LHCN-M2 (cell line): Measurements from ENCODE around the genes CHID1 and MUC5B.

DNA sequence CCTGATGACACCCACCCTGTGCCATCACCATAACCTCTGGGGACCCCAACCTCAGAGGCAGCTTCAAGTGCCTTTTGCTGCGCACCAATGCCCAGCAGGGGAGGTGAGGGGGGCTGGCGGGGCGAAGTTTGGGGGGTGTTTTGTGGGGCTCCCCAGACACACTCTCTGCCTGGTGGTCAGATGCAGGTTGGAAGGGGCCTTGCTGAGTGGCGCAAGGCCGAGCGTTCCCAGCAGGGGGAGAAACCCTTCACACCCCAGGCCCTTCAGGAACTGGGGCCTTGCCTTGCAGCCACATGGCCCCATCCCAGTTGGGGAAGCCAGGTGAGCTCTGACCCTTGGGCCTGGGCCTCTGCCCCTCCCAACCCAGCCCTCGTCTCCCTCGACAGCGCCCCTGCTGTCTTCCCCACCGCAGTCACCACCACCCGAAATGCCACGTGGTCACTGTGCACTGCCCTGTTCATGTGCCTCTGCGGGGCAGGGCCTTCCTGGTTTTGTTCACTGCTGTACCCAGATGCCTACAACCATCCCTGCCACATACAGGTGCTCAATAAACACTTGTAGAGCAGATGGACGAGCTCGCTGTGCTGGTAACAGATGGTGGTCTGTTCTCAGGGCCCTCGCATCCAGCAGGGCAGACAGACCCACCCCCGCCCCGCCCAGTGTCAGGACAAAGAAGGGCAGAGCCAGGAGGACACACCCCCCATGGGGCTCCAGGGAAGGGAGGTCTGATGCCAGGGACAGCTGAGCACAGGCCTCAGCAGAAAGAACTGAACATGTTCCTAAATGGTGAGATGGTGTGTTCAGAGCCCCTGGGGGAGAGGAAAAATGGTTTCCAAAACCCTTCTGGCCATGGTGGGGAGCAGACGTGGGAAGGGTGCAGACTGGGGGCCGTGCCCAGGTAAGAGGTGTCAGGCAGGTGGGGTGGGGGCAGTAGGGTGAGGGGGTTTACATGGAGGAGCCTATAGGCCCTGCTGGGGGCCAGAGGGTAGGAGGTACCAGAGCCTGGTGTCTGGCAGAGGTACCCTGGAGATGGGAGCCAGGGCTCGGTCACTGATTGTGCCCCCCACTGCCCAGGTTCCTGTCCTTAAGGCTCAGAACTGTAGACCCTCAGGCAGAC, 3.7 kb downstream of the POLR2L start:
- RAMPAGE, long total RNA = no peak

DNA sequence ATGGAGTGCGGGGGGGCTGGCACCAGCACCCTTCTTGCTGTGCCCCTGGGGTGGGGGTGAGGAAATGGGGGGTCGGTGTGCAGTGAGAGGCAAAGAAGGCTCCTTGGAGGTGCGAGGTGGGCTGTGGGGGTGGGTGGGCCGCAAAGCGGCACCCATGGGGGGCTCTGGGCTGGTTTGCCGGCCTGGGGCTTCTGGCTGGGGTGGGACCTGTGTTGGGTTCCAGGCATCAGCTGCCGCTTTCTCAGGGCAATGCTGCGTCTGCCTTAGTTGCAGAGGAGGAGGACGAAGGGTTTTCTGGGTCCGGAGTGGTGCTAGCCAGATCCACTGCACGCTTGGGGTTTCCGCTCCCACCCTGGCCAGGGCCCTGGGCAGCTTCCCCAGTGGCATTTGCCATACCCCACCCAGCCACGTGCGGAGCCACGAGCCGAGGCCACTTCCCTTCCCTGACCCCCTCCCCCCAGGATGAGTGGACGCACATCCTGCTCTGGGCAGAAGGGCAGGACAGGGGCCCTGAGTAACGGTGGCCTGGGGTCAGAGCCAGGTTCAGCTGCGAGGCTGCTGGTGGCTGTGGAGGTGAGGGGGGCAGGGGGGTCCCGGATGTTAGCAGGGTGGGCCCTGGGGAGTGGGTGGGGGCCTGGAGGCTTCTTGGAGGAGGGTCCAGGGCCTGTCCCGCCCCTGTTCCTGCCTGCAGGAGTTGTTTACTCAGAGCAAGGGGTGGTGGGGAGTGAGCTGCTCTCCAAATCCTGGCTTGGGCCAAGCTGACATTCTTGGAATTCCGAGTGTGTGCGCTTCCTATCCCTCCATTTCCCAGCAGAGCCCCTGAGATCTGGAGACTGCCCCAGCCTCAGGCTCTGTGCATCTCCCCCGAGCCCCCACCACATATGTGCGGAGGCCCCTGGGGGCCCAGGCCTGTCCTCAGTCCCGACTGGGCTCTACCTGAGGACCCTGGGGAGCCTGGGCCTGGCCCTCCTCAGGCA, 1.2 kb downstream of the TSPAN4 start:
- RAMPAGE, long total RNA = no peak

- RAMPAGE, long total RNA = no peak
Observed at GRCh38 chr11:910695-910947, at the start of gene CHID1. Gene CHID1, minus strand, starts transcription at chr11:910810.

DNA sequence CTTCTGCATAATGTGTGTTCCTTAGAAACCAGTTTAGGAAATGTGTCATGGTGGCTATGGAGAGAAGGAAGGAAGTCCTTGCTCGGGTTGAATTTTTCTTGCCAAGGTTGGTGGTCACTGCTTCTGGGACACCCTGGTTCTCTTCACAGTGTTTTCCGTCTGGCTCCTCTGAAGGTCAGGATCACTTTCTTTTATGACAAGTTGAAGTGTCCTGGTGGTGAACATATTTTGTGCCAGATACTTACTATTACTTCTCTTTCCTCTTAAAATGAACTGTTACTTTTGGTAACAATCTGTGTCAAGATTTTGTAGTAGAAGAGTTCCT, 6.9 kb downstream of the AP2A2 start:
- RAMPAGE, long total RNA = no peak

DNA sequence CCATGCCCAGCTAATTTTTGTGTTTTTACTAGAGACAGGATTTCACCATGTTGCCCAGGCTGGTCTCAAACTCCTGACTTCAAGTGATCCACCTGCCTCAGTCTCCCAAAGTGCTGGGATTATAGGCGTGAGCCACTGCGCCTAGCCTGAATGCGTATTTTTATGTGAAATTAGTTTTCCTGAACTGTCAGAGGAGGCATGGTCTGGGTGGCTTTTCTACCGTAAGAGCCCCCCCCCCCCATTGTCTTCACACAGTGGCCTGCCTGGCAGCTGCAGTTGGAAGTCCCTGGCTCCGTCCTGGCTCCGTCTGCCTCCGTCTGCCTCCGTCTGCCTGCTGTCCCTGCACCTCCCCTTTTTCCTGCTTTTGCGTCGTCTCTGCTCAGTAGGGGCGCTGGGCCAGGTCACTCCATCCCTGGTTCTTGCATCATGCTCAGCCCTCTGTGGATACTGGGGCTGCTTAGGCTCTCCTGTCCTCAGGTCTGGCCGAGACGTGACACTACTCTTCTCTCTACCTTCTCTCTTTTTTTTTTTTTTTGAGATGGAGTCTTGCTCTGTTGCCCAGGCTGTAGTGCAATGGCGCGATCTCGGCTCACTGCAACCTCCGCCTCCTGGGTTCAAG, 27.8 kb downstream of the AP2A2 start:
- RAMPAGE, long total RNA = no peak

DNA sequence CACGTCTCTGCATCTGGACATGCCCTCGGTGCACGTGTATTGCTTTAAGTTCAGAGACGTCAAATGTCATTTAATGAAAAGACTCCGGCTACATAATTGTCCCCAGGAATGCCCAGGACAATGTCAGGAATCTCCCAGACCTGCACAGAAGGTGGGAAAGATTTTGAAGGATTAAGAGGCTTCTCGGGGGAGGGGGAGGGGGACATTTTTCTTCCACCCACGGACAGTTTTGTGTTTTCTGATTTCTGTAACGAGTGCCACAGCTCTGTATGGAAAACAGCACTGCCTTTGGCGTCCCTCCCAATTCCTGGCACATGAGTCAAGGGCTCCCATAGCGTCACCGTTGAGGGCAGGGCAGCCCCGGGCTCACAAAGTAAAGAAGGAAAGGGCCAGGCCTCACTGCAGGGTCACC, 24.2 kb upstream of the MUC6 start:
- RAMPAGE, long total RNA = no peak

GRCh38 chr11:1074403-1074721, 37.8 kb upstream of the MUC6 start:
- RAMPAGE, long total RNA = no peak

GRCh38 chr11:1085469-1085950, 49.0 kb upstream of the MUC6 start:
- RAMPAGE, long total RNA = no peak

GRCh38 chr11:1099328-1100092, 58.2 kb upstream of the MUC5AC start:
- RAMPAGE, long total RNA = no peak

DNA sequence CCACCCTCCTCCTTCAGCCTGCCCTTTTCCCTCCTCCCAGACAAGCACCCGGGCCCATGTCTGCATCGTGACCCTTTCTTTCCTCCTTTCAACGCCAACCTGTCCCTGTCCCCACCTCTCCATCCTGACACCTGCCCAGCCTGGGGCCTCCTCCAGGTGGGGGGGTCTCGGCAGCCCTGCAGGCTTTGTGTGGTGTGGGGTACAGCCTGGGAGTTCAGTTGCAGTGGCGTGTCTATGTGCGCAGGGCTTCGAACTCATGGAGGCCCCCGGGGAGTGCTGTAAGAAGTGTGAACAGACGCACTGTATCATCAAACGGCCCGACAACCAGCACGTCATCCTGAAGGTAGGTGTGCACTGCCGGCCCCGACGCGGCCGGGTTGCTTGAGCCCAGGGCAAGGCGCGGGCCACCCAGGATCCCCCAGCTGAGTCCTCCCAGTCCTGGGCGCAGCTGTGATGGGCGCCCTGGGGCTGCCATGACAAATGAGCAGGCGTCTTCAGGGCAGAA, 49.4 kb upstream of the MUC5AC start:
- RAMPAGE, long total RNA = no peak

DNA sequence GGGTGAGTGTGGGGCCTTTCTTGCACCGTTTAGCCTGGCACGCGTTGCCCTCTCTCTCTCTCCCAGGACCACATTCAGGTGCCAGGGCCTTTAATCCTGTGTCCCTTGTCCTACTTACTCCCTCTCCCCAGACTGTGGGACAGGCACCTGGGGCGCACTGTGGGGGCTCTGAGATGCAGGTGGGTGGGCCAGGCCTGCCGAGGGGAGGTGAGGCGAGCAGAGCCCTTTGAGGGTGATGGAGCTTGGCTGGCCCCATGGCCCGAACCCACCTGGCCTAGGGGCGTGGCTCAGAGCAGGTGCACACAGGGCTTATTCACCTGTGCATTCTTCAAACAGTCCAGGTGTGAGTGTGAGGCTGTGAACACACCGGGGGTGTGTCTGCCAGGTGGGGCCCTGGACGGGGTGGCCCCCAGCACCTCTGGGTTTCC, 9.1 kb upstream of the MUC5AC start:
- RAMPAGE, long total RNA = no peak

DNA sequence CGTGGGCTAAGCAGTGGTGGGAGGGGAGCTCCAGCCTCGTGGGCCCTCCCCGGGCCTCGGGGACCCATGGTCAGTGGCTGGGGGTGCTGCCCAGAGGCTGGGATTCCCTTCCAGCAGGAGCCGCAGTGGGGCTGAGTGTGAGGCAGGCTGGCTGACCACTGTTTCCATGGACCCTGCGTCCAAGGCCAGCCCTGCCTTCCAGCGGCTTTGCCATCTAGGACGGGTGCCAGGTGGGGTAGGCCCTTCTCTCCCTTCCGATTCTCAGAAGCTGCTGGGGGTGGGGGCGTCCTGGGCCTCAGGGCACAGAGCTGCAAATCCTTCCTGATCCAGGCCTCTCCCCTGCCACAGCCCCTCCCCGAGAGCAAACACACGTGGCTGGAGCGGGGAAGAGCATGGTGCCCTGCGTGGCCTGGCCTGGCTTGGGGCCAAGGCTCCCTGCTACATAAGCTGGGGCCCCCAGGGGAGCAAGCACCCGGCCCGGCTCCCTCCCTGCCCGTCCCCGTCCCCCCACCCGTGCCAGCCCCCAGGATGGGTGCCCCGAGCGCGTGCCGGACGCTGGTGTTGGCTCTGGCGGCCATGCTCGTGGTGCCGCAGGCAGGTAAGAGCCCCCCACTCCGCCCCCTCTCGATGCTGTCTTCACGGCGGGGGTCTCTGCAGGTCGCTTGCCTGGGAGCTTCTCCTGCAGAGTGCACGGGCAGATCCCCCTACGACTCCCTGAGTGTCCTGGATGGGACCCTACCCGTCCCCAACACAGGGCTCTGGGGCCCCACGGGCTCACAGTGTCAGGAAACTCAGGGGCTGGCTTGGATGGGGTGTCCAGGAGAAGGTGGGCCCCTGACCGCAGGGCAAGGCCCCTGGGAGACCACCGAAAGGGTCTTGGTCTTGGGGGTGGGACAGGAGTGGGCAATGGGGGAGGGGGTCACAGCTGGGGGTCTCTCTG, at the start of gene MUC5B:
TSS of gene MUC5B (plus strand) at position 471 of the 940 bp plus-strand sequence.
- RAMPAGE, long total RNA = no peak

DNA sequence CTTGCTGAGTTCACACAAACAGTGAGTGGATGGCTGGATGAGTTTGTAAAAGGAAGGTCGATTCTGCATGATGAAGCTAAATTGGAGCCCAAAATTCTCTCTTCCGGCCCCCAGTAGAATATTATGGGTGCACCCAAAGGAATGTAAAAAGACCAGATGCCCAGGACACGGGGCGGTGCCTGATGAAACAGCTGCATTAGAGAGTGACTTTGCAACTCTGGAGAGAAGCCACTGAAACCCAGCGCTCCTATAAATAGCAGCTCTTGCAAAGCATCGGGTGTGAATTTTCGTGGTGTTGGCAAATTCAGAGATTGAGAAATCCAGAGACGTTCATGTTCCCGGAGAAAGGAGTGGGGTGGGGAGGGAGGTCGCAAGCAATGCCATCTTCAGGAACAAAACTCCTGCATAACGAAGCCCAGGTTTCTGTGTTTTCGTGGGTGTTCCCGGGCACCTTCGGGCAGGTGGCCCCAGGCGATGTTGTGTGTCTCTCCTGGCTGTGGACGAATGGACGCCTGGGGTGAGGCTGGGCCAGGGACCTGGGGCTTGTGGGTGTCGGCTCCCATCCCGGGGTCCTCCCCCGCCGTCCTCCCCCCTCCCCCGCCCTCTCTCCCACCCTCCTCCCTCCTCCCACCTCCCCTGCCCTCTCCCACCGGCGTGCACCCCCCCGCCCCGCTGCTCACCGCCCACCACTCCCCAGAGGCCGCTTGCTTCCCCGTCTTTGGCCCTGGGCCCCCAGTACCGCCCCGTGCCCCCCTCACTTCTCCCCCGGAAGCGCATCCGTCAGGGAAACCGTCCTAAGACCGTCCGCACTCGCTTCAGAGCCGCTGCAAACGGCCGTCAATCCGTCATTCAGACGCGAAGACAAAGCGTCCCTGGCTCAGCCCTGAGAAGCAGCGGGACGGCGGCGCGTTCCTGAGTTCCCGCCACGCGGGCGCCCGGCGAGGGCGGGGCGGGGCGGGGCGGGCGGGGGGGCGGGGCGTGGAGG, 26.6 kb upstream of the TOLLIP start:
- RAMPAGE, long total RNA = no peak

DNA sequence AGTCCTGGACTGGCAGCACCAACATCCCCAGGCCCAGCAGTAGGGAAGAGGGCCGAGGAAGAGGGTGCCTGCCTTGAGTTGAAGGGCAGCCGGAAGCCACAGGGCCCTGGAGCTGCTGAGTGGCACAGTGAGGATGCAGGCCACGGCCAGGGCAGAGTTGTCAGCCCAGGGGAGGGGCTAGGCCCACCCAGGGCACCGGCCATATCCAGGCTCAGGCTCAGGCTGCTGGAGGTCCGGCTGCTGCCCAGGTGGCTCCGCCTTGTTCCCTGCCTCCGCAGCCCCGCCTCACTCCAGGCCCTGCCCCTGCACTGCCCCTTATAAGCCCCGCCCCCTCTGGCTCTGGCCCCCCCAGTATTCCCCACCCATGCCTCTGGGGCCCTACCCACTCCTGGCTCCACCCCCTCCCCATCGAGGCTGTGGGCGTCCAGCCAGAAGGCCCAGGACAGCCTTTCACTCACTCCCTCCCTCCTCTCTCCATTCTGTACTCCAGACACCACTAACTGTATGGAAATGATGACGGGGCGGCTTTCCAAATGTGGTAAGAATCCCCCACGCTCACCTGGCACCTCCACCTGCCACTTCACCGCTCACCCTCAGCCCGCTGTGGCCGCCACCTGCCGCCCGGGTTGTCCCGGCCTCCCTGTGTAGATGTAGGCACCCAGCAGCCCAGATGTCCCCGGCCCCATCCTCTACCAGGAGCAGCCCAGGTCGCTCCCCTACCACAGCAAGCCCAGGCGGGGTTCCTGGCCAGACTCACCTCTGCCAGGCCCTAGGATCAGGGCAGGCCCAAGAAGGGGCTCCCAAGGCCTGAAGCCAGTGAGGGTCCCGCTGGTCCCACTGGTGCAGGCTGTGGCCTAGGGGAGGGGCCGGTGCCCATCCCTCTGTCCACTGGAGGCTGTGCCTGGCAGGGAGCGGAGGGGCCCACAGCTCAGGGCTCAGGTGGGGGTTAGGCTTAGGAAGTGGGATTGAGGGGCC, 27.6 kb downstream of the MOB2 start:
- RAMPAGE, long total RNA = no peak

- RAMPAGE, long total RNA = no peak
Observed at GRCh38 chr11:1483457-1483940, 3.1 kb downstream of the MOB2 start.

GRCh38 chr11:1507628-1508083, 21.1 kb upstream of the MOB2 start:
- RAMPAGE, long total RNA = no peak

GRCh38 chr11:1517732-1518085, 31.1 kb upstream of the MOB2 start:
- RAMPAGE, long total RNA = no peak

GRCh38 chr11:1568426-1569065, 3.5 kb downstream of the DUSP8 start:
- RAMPAGE, long total RNA = no peak

DNA sequence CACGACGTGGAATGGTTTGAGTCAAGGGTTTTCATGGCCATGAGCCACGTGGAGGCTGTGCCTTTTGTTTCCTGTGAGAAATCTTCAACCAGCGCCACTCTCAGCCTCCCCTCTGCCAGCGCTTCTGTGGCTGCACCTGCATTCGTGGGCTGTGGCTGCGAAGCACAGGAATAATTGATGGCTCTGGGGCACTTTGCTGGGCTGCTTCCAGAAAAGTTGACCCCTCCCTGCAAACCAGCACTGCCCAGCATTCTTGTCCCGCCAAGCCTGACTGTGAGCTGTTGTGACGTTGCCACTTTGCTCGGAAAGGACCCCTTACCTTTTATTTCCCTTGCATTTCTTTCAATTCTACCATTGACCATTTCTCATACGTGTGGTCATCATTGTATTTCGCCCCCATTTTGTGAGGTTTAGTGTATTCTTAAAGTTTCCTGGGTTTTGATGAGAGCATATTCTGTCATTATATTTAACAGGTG, 8.4 kb upstream of the KRTAP5-6 start:
- RAMPAGE, long total RNA = no peak

- RAMPAGE, long total RNA = no peak
Observed at GRCh38 chr11:1689325-1690281, 7.4 kb upstream of the KRTAP5-6 start.